ENCODE data around the gene GUCD1.

DNA sequence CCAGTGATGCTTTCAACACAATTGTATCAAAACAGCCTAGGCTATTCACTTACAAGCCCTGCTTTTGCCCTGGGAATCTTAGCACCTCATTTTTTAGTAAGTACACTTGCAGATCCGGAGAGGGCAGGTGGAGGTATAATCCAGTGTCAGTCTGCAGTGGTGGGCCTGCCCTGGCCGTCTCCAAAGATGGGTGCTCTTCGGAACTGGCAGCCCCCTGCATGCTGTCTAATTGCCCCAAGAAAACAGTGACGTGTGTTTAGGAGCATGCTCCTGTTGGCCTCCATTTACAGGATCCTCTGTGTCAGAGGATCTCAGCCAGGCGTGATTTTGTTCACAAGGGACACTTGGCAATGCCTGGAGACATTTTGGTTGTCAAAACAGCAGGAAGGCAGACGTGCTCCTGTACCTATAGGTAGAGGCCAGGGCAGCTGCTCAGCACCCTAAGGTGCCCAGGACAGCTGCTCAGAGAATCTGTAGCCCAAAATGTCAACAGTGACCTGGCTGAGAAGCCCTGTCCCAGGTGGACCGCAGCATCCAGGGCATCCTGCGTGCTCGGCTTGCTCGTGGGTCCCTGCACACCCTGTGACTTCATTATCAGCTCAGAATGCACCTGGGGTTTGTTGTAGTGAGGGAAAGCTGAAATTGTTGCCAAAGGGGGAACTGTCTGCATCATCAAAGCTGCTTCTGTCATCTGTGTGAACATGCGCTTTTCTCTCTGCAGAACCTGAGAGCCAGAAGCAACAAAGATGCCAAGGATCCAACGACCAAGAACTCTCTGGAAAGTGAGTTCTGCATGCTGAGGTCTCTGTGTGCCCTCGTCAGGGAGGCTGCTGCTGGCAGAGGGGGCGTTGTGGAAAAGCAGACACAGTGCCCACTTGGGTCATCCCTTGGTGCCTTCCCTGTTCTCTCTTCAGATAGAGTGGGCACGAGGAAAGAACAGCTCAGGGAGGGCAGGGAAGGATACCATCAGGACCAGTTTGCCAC, 90.8 kb downstream of the BCR start:
- RRBS = no CpG with 5 or more reads among the region's 15 CpGs

- RRBS = no CpG with 5 or more reads among the region's 10 CpGs
Observed at GRCh38 chr22:23289055-23289754, 108.9 kb downstream of the BCR start.

DNA sequence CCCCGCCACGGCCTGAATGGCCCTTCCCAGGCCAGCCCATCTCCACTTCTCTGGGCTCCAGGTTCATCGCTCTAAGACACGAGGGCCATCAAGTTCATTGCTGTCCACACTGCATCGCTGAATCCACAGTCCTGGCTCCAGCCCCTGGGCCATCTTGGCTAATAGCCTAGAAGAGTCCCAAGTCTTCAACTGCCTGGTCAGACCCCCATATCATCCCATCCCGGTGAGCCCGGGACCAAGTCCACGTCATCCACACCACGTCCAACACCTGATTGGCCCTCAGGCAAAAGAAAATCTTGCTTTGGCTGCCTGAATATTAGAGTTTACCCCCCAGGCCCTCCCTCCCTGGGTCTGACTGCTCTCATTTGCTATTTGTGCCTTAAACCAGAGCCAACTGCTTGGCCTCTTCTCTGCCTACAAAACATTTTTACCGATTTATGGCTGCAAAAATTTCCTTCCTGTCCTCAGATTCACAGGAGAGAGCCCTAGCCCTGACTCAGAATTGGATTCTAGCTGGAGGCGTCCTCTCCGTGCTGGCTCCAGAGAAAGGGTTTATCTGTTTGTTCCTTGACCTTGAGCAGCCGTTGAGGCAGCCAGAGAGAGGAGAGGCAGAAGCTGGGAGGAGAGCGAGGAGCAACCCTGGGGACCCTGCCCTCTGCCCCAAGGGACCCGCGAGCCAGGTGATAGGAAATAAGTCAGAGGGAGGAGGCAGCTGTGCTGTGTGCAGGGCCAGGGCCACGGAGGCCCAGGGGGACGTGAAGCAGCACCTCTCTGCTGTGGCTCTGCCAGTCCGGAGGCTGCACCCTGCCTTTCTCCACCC, 75.8 kb downstream of the IGLL1 start:
- RRBS = no CpG with 5 or more reads among the region's 19 CpGs

DNA sequence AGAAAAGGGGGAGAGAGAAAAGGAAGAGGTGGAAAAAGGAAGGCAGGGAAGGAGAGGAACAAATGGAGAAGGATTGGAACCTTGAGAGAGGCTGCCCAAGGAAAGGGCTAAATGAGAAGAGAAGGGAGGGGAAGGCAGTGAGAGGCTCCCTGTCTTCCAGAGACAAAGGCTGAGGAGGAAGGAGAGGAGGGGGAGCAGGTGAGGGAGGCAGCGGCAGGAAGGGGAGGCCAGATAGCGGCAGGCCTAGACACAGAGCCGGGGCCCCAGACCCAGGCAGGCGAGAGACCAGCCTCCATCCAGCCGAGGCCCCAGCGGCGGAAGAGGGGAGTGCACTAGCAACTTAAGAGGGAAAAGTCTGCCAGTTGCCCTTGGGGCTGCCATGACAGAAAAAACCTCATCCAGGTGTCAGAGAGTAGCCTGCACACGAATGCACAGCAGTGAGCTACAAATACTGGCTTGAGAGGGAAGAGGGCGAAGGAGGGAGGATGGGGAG, 46.8 kb downstream of the IGLL1 start:
- RRBS = no CpG with 5 or more reads among the region's 9 CpGs

- RRBS = no CpG with 5 or more reads among the region's 6 CpGs
Observed at GRCh38 chr22:23640770-23641470, 8.8 kb upstream of the DRICH1 start.

DNA sequence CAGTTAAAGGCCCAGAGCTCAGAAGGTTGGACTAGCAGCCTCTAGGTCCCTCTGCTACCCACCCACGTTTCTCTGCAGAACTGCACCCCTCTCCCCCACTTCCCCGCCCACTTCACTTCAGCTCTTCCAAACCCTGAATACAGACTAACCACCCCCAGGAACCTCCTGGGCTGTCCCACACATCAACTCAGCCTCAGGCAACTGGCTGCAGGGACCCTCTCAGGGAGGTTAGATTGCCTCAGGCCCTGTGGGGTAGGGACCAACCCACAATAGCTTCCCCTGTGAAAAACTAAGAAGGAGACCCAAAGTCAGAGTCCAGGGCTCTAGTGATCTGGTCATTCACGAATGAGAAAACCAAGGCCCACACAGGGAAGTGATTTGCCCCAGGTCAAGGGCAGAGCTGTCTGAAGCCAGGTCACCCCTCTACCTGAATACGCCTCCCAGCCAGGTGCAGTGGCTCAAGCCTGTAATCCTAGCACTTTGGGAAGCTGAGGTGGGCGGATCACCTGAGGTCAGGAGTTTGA, 703 bp downstream of the VPREB3 start:
- RRBS = no CpG with 5 or more reads among the region's 5 CpGs

DNA sequence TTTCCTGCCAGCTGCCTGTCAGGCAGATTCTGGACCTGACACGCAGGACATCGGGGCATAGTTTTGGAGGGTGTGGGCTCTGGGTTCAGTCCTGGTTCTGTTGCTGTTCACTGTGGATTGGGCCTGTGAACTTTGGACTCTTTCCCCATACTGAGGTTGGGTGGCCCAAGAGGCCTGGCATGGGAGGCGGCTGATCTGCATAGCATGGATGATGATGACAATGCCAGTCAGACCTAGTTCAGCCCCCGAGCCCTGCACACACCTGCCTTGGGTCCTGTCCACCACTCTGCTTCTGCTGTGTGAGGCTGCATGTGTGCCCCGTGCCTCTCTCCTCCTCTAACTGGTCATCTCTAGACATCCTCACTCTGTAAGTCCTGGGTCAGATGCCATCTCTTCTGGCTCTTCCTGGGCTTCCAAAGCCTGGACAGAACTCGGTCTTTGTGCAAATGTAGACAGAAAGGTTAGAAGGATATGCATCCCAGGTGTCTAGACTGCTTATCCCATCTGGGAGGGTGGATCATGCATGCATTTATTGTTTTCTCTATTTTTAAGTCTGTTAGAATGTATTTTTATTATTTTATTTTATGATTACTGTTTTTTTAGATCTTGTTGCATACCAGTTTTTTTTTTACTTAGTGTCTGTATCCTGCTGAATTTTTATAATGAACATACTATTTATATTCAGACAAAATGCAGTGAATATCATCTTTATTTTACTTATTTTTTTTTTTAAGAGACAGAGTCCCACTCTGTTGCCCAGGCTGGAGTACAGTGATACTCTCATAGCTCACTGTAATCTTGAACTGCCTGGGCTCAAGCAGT, 16.9 kb downstream of the SMARCB1 start:
- RRBS = no CpG with 5 or more reads among the region's 6 CpGs

DNA sequence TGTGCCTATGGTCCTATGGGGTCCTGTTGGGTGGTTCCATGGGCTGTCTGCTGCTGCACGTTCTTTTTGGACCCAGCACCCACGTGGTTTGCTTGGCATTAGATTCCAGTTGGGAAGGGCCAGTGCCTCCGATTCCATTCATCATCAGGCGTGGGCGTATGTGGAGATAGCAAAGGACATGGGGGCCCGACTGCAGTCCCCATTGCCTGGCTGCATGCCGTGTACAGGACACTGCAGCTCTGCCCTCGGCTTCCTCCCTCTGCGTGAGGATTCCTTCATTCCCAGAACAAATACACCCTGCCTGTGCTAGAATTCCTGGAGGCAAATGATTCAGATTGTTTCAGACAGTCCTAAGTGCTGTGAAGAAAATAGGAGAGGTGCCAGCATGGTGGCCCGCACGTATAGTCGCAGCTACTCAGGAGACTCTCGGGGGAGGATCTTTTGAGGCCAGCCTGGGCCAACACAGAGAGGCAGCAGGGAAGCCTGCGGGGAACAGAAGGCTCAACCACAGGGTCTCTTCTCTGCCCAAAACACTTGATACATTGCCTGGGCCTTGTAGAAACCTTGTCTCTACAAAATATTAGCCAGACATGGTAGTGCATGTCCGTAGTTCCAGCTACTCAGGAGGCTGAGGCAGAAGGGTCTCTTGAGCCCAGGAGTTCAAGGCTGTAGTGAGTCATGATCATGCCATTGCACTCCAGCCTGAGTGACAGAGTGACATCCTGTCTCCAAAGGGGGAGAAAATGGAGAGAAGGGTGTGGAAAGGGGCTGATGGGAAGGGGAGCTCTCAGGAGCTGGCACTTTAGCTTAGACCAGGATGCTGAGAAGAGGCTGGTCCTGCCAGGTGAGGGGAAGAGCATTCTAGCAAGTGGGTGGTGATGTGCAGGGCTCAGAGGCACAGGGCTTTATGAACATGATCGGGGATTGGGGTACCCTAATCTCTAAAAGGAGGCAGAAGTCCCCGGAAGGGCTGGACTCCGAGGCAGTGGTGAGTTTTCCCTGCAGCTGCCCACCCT, 15.2 kb downstream of the DERL3 start:
- RRBS = no CpG with 5 or more reads among the region's 18 CpGs

- RRBS = 53% methylated on average over 3 of the region's 12 CpGs
Observed at GRCh38 chr22:23850239-23850586, 7.5 kb upstream of the SLC2A11 start.

DNA sequence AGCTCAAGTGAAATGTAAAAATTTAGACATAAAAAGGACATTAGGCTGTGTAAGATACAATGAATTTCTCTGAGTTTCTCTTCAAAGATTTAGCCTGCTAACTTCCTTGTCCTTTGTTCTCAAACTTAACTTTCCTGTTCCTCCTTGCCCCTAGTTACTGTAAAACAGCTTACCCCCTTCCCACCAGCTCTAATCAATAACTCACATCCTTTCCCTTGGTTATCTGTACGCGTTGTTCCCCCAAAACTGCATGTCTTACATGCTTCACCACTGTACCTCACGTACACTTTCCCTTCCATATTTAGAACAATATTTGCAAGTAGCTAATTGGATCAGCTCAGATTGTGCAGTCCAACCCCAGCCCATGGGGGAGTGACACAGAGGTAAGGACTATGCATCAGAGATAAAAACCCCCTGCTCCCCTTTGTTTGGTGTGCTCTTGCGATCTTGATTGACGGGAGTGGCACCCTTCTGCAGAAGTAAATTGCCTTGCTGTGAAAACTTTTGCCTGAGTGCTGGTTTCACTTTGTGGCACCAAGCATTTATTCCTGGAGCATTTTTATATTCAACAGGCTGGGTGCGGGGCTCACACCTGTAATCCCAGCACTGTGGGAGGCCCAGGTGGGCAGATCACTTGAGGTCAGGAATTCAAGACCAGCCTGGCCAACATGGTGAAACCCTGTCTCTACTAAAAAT, 30.9 kb downstream of the MIF start:
- RRBS = no CpG with 5 or more reads among the region's 6 CpGs

GRCh38 chr22:23979637-23980320, 5.5 kb upstream of the DDT start:
- RRBS = no CpG with 5 or more reads among the region's 47 CpGs

- RRBS = no CpG with 5 or more reads among the region's 14 CpGs
Observed at GRCh38 chr22:24001277-24001772, 3.9 kb downstream of the GSTT4 start.

- RRBS = no CpG with 5 or more reads among the region's 3 CpGs
Observed at GRCh38 chr22:24289625-24289987, 19.0 kb downstream of the SPECC1L start.

GRCh38 chr22:24322345-24323046, 51.9 kb downstream of the SPECC1L start:
- RRBS = no CpG with 5 or more reads among the region's 14 CpGs

- RRBS = no CpG with 5 or more reads among the region's 13 CpGs
Observed at GRCh38 chr22:24323505-24324697, 53.3 kb downstream of the SPECC1L start.

- RRBS = no CpG with 5 or more reads among the region's 18 CpGs
Observed at GRCh38 chr22:24433927-24435022, 6.9 kb downstream of the ADORA2A start.

DNA sequence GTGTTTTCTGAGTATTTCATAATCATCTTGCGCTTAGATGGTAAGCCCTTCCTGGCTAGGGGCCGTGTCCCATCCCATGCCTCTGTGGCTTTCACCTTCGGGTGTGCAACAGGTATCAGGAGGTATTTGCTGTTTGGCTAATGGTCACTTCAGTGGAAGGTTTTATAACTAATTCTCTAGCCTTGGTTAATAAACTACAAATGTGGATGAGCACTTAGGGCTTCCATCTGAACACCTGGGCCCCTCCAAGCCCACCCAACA, 4.1 kb downstream of the UPB1 start:
- RRBS = no CpG with 5 or more reads among the region's 3 CpGs

DNA sequence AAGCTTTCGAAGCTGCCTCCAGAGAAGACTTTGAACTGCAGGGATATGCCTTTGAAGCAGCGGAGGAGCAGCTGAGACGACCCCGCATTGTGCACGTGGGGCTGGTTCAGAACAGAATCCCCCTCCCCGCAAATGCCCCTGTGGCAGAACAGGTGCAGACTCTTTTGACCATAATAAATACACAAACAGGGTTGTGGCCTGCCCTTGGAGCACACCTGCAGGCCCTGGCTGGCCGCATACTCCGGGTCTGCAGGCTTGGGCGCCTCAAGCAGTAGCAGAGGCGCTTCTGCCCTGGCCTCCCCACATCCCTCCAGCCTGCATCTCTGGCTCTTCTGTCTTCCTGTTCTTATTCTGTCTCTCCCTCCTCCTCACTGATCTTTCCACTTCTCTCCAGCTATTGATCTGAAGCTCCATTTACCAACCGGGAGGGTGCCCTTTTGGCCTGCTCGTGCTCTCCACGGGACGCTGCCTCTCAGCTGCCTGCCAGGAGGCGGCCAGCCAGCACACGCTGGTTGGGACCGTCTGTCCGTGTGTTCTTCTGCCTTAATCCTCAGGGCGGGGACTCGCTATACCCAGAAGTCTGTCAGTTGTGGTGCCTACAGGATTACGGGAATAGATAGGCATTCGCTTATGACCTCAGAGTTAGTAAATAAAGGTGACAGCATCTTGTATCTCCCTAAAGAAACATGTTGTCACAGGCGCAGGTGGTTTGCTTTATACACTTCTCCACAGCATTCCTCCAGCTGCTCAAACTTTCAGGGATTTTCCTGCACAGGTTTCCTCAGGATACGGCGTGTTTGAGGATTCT, 5.2 kb downstream of the UPB1 start:
- RRBS = no CpG with 5 or more reads among the region's 25 CpGs

- RRBS = no CpG with 5 or more reads among the region's 8 CpGs
Observed at GRCh38 chr22:24552611-24553298, 2.2 kb downstream of the GUCD1 start.

DNA sequence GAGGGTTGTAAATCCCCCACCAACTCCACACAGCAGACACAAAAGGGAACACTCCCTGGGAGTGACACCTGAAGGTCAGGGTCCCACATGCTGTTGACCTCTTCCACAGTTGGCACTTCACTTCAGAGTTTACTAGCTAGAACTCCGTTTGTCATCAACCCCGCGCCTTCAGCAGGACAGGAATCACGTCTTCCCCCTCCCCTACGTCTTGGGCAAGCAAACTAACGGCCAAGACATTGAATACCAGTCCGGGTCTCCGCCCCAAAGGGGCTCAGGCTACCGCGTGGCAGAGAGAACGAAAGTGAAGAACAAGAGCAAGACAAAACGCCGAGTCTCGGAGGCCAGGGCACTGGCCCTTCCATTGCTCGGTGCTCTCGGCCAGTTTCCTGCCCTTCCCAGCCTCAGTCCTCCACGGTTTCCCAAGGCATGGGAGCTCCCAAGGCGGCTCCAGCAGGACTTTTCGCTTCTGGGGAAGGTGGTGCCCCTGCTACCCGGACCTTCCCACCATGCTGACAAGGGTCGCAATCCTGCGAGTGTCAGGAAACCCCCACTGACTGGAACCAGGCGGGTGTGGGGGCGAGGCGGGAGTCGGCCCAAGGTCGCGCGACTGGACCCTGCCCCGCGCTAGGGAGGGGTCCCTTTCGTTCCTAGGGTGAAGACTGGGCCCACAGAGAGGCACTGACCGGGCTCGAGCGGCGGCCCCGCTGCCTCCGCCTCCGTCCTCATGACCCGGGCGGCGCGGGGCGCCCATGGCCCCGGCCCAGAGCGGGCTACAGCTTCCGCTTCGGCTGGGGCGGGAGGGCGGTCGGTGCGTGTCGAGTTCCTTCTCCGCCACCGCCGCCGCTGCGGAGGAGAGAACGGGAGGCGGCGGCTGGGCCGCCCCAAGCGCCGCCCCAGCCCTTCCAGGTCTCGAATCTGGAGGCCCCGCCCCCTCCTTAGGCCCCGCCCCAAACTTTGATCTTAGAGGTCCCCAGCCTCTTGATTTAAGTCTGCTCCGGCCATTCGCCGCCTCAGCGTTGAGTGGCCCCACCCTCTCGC, at the start of gene GUCD1:
TSS of gene GUCD1 (minus strand) at position 873 of the 1,038 bp plus-strand sequence.
- RRBS = 1% methylated on average over 12 of the region's 72 CpGs